Measurements from ENCODE around the genes LHX6 and OR1L6.

DNA sequence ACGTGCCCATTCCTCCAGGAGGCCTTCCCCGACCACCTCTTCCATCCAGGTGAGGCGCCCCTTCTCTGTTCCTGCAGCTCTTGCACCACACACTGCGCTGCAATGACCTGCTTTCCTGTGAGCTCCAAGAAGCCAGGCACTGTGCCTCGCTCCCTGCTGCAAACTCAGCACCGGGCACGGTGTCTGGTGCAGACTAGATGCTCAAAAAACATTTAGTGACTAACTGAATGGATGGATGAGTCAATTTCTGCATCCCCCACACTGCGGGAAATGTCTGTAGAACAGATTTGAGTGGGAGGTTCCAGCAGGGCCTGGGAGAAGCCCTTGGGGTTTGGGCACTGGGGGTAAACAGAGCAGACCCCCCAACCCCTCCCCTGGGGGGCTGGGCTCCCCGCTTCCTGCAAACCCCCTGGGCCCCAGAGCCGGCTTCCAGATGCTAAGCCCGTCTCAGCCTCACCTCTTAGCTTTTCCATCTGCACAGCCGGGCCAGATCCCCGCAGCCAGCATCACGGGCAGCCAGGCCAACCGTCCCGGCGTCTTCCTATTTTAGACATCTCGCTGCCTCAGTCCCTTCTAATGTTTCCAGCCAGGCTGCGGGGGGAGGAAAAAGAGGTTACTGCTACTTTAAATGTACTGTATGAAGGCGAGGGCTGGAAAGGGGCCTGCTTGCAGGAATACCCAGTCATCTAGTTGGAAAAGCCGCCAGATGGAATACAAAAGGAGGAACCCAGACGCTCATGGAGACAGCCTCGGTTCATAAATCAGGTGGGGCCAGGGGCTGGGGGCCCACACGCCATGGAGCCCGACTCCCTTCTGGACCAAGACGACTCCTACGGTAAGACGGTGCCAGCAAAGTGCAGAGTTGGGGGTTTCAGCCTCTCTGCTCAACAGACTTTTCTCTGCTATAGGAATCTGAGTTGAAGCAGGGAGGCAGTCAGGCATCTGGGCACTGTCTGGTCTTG is 67.0 kb upstream of the GGTA1 start:
- PRO-cap = bidirectional peak, plus-strand start at position 489 of the sequence, minus-strand start at position 475 of the sequence; bidirectional peak, plus-strand start at position 705 of the sequence, minus-strand start at position 548 of the sequence

- PRO-cap = unidirectional peak, minus-strand start at chr9:121636590
These were observed 15.1 kb upstream of the DAB2IP start for GRCh38 chr9:121636137-121636958.

GRCh38 chr9:121650189-121651158 is 960 bp upstream of the DAB2IP start:
- PRO-cap = no peak

DNA sequence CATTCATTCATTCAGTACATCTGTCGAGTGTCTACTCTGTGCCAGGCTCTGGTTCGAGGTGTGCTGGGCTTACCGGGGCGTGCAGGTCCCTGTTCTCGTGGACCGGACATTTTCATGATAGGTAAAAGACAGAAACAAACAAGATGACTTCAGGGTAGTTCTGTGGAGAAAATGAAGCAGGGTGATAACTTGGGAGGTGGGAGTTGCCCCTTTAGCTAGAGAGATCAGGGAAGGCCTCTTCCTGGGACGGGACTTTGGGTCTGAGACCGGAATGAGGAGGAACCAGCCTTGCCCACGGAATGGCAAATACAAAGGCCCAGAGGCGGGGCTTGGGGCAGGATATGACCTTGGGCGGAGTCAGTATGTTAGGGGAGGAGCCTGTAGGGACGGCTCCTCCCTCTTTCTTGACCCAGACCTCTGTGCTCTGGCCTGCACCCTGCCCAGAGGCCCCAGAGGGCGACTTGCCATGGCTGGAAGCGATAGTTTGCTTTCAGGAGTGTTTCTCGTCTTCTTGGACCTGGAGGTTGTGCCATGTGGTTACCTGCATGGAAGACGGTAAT is 85.4 kb downstream of the DAB2IP start:
- PRO-cap = bidirectional peak, plus-strand start at position 452 of the sequence, minus-strand start at position 310 of the sequence

DNA sequence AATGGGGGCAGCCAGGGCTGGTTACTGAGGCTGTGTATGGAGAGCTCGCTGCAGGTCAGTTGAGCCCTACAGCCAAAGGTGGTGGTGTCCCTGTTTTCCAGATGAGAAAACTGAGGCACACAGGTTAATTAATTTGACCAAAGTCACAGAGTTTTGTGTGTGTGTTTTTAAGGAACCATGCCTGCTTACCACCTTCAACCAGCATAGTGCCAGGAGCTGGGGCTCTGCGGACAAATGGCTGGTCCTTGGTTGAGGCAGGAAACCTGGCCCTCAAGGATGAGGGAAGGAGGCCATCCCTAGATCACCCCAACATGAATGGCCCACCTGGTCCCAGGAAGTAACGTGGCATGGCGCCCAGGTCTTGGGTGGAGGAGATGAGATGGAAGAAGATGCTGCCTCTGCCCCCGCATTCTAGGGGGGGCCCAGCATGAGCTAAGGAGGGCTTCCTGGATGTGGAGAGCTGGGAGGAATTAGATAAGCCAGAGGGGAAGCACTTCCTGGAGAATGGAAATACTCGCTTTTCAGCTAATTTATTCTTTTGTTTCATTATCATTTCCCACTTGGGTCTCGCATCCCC is 94.9 kb downstream of the DAB2IP start:
- PRO-cap = no peak

DNA sequence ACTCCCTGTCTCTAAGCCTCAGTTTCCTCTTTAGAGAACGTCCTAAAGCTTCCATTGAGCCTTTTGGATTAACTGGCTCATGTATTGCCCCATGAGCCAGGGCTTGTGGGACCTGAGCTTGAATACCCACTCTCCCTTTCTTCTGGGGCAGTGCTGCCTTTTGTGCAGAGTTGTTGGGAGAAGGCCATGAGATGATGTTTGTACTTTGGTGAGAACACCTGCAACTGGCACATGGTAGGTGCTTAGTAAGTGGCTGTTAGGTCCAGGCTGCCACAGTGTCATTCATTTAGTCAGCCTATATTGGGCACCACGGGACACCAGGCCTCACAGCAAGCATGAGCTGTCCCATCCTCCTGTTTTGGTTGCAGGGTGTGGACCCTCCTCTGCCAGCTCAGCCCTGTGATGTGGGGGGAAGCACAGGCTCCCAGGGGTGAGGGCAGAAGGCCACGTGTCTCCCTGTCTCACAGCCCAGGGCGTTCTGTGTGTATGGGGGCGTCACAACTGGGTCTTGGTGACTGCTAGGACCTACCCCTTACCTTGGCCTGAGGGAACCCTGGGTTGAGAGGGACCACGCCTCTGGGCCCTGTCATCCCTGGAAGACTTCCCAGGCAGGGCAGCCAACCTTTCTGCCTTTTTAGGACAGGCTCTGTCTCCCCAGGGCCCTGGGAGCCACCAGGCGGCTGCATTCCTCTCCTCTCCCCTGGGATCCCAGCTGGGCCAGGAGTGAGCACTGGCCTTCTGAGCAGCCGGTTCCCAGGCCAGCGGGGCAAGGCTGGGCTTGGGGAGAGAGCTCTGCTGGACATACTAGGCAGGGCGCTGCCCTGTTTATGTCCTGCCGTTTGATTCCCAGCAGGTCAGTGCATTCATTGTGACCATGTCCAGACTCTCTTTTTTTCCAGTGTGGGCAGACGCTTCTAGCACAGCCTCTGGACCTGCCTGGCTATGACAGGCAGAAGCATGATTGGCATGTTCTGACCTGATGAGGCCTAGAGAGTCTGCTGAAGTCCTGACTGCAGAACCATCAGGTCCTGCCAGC is 97.3 kb downstream of the DAB2IP start:
- PRO-cap = bidirectional peak, plus-strand start at position 703 of the sequence, minus-strand start at position 544 of the sequence

DNA sequence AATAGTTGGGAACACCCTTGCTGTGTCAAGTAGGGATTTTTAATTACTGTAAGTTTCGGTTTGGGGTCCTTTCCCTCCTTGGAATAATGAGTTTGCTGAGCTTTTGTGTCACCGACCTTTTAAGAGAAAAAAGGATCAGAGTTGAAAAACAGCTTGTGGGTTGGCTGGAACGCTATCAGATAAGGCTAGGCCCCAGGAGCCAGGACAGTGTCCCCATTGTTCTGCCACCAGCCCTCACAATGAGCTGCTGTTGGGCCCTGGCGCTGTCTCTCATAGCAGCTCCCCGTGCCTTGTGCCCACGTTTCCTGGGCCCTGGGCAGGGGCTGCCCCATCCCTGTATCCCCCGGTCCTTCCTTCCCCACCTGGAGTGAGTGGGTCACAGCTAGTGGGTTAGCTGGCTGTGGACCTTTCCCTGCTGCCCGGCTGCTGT is 99.3 kb downstream of the DAB2IP start:
- PRO-cap = no peak

DNA sequence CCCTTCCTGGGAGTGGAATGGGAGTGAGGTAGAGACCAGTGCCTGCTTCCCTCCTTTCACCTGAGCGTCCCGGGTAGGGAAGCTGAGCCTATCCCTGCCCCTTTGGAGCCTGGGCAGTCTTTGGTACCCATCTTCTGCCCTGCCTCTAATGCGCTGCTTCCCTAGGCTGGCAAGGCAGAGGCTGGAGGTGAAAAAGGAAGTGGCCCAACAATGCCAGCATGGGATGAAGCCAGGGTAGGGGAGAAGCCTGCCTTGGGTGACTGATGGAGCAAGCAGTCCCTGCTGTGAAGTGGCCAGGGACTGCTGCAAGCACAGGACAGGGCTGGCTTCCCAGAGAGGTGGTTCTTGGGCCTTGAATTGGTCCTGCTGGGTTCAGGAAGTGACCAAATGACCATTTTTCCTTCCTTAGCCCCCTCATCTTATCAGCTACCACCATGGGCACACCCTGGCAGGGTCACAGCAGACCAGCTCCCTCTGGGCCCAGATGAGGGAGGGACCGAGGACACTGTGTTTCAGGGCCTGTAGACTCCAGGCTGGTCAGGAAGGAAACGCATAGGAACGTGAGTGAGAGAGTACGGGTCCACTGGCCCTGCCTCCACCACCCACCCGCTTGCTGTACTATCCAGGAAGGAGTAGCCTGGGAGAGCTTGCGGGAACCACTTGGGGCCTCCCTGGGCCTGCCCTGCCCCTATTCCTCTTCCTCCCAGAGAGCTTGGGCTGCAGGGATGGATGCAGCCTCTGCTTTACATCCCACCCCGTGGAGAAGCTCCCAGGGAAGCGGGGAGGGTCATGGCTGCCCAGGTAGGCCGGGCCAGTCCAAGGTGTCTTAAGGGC is 102.5 kb downstream of the DAB2IP start:
- PRO-cap = no peak

GRCh38 chr9:121756908-121757586 is 105.6 kb downstream of the DAB2IP start:
- PRO-cap = no peak

DNA sequence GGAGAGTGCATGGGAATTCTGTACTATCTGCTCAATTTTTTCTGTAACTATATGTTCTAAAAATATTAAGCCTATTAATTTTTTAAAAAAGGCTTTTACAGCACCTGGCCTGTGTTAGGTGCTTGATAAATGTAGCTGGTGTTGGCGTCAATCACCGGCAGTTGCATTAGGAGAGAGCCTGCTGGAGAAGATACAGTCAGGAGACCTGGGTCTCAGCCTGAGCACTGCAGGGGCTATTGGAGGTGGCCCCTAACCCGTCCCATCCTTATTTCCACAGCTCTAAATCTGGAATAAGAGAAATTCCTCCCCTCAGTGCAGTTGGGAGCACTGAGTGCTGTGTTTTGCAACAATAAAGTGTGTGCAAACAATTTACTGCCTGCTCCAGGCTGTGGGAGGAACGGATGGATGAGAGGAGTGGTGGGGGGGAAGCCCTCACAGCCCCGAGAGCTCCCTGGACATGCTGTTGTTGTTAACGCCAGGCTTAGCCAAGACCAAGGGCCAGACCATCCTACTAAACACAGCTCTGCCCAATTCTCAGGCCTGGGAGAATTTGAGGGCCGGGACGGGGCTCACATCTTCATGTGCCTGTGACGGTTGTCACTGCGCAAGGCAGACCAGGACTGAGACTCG is 200.1 kb downstream of the DAB2IP start:
- PRO-cap = no peak

DNA sequence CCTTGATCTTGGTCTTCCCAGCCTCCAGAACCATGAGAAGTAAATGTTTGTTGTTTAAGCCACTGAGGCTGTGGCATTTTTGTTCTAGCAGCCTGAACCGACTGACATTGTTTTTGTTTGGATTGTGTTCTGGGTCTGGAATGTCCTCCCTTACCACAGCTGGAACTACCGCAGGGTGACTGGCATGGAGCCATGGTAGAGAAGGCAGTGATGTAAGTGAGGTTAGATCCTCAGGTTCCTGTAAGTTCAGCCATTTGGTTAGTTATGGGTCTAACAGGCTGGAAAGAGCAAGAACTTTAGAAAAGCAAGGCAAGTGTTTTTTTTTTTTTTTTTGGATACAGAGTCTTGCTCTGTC is 209.3 kb downstream of the DAB2IP start:
- PRO-cap = no peak

DNA sequence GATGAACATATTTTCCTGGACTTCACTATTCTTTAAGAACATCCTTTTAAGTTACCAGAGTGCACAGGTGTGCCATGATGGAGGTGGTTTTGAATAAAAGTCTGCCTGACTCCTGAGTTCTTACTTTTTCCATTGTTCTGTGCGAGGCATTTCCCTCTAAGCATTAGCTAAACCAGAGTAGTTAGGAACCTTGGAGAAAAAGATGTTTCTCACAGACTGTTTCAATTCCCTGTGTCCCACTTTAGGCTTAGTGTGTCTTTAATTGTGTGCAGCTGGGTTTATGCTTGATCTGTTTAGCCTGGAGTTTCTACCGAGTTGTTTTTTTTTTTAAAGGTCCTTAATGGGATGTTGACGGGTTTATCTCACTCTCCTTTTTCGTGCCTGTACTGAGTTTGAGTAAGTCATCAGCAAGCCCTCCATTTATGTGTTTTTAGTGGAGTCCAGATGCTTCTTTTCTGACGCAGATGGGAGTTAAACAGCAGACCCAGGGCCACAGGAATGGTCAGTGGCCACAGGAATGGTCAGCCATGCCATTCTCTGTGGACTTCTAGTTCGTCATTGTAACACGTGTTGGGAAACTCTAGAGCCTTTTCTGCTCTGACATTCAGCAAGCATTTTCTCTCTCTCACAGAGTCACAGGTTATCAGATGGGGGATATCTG is 190.7 kb downstream of the TTLL11 start:
- PRO-cap = no peak

GRCh38 chr9:122001486-122001883 is 91.6 kb downstream of the TTLL11 start:
- PRO-cap = no peak

DNA sequence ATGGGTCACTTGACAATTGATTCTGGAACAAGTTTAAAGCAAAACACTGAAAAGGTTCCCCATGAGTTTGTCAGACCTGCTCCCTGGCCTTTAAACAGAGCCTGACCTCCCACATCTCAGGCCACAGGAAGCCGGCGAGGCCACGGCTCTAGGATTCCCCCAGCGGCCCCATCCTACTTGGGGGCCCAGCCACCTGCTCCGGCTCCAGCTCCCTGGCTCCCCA is 62.0 kb downstream of the TTLL11 start:
- PRO-cap = no peak

DNA sequence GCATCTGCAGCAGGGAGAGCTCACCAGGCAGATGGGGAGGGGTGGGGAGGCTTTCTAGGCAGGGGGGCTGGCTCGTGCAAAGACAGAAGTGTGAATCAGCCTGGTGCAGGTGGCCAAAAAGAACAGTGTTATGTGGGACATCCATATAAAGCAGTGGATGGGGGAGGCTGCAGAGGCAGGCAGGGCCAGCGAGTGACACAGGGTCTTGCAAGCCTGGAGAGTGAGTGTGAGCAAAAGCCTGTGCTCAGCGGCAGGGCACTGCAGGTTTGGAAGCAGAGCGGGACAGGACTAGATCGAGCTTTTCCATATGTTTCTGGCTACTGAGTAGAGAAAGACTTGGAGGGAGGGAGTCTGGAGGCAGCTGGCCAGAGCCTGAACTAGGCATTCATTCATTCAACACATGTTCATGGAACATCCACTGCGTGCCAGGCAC is 14.3 kb upstream of the TTLL11 start:
- PRO-cap = unidirectional peak, plus-strand start at position 258 of the sequence

GRCh38 chr9:122228592-122229412 is at the start of gene LHX6:
LHX6 (minus strand) TSS chr9:122228957.
- PRO-cap = no peak

- PRO-cap = bidirectional peak, plus-strand start at chr9:122402666, minus-strand start at chr9:122402494
These were observed 31.5 kb downstream of the PTGS1 start for GRCh38 chr9:122402322-122402810.

DNA sequence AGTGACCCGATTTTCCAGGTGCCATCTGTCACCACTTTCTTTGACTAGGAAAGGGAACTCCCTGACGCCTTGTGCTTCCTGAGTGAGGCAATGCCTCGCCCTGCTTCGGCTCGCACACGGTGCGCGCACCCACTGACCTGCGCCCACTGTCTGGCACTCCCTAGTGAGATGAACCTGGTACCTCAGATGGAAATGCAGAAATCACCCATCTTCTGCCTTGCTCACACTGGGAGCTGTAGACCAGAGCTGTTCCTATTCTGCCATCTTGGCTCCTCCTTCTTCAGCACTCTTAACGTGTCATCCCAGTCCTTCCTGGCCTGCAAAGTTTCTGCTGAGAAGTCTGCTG is 12.7 kb upstream of the OR1L8 start:
- PRO-cap = no peak

DNA sequence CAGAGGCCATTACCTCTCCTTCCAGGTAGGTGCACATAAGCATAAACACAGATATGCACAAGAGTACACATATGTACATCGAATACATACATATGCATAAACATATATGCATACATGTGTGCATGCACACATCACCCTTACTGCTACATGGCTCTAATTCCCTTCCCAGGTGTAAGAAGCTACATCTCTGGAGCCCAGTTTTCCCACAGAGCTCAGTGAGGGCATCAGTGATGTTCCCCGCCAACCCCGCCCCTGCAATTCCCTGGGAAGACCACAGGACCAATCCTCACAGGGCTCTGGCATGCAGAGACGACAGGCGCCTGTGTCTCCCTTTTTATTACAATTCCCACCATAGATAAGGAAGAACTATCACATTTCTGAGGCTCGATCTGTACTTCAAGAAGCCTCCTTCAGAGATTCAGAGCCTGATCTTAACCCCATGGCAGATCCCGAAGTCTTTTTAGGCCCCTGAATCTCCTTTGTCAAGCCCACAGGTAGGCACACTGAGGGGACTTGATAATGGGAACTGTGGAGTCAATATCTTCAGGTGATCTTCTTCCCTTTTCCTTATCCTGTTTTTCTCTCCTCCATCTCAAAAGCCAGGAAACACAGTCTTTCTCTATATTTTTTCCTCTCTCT is at the start of gene OR1L6:
Gene OR1L6, plus strand, starts transcription at position 424 of the 639 bp plus-strand sequence.
- PRO-cap = no peak

DNA sequence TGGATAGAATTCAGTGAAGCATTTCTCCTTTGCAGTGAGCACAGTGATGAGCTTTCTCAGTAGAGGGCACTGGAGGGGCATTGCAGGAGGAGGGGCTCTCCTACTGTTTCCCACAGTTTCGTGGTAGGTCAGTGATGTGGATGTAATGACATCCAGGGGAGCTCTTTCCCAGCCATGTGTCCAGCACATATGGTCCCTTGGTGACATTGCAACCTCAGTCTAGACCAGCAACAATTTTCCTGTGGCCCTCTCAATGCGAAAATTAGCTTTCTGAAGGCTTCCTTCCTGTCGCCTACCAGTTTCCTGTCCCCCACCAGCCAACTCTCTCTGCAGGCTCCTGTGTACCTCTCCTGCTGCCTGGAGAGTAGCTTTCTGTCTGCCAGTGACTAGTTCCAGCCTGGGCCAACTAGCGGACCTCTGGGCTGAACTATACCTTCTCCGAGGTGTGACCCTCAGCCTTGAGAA is 7.0 kb upstream of the PDCL start:
- PRO-cap = no peak